Zone of skin (tissue), 1 donor: Measurements from ENCODE around the gene RER1.

- RRBS: no CpG with 5 or more reads among the region's 56 CpGs
Measured at GRCh38 chr1:2074322-2075544, 24.5 kb downstream of the PRKCZ start.

DNA sequence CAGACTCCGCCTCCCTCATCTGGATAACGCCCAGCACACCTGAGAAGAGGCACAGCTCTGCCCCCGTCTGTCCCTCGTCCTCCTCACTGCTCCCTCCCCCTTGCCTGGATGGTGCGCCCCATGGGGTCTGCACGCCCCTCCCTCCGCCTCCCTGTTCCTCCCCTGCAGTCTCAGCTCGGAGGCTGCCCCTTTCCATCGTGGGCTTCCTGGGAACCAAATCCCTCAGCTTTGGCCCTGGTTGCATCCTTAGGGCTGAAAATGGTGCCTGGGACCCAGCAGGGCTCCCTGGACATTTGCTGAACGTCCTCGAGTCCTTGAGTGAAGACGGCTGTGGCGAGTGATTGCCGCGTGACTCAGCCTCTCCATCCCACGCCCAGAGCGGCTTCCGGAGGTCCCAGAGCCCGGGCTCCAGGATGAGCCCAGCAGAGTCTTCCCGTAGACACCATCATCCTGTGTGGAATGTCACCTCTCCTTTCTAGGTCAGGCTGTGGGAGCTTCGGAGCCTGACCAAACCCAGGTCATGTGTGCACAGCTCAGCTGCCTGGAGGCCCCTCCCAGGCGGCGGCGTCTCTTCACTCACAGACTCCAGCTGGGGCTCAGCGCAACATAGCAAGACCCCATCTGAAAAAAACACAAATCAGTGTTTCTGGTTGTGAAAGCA, 38.1 kb downstream of the PRKCZ start:
- RRBS: no CpG with 5 or more reads among the region's 25 CpGs

DNA sequence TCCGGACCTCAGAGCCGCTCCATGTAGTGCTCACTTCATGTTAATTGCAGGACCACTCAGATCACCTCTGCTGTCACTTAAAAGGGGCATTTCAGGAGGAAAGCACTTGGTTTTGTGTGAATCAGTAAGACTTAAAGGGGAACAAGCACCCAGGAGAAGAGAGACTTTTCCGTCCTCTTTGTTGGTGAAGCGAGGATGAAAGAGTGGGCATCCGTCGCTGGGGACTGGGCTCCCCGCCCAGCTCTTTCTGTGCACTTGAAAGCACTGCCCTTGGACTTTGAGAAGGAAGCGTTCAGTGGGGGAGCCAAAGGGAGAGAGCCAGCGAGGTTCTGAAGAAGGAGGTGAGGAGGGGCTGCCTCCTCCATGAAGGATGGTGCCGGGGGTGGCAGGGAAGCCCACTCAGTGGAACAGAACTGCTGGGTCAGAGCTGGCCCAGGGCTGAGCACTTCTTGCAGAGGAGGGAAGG, 56.5 kb downstream of the FAAP20 start:
- RRBS: no CpG with 5 or more reads among the region's 10 CpGs

GRCh38 chr1:2152781-2153239, 41.8 kb downstream of the FAAP20 start:
- RRBS: no CpG with 5 or more reads among the region's 18 CpGs

DNA sequence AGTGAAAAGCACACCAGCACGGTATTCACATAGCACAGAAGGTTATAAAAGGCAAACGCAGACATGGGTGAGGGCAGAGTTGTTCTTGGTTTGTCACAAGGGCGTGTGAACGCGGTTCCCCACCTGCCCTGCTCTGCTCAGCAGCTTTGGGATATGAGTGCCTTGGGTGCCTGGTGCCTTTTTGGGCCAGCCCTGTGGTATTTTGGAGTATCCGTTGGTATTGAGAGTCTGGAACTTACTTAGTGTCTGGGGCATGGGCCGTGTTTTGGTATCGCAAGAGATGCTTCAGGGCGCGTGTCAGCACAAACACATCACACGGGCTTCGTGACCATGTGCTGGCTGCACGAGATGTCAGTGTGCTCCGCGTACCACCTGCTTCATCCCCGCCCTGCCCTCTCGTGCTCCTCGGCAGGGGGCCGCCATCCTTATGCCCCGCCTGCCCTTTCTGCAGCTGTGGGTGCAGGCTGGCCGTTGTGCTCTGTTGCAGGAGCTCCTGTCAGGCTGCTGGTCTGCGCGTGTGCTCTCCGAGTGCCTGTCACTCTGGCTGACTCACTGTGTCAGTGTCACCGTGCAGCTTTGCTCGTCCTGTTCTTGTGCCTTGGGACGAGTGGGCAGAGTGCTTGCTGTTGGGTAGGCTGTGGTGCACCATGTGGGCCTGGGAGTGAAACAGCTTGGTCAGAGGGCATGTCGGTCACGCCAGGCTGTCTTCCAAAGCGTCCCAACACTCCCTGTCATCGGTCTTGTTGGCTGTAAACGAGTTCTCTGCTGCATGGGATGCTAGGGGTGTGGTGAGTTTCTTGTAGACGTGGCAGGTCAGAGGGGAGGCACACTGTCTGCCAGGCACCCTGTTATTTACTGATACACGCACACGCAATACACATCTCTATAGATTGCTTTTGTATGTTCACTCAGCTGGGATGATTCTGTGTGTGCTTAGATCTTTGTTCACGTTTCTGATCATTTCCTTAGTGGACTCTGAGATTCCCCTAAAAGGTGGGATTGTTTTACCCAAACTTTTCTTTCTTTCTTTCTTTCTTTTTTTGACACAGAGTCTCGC, 15.2 kb downstream of the SKI start:
- RRBS: no CpG with 5 or more reads among the region's 37 CpGs

- RRBS: 1% methylated on average over 58 of the region's 113 CpGs
Measured at GRCh38 chr1:2391417-2392222, at the start of gene RER1. Gene RER1, plus strand, starts transcription at chr1:2391841.

- RRBS: 21% methylated on average over 8 of the region's 38 CpGs
Measured at GRCh38 chr1:2467038-2467754, 8.9 kb upstream of the PLCH2 start.

DNA sequence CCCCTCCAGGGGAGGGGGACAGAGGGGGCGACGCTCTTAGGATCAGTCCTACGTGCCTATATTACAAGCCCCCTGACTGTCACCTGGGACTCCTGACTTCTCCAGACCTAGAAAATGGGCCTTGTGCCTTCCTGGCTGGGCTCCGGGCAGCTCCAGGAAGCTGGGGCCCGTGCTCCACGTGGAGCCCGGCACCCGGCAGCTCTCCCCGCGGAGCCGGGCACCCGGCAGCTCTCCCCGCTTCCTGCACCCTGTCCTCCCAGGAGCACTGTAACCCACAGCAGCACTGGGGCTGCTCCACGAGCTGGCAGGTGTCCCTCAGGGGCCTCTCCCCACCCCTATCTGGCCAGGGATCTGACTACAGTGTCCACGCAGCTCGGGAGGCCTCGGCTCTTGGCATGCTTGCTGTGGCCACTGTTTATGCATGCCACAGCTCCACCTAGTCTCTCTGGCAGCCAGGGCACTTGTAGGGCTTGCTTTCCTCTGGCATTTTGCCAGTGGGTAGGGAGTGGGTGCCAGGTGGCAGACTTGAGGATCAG, 762 bp upstream of the HES5 start:
- RRBS: 3% methylated on average over 4 of the region's 17 CpGs

DNA sequence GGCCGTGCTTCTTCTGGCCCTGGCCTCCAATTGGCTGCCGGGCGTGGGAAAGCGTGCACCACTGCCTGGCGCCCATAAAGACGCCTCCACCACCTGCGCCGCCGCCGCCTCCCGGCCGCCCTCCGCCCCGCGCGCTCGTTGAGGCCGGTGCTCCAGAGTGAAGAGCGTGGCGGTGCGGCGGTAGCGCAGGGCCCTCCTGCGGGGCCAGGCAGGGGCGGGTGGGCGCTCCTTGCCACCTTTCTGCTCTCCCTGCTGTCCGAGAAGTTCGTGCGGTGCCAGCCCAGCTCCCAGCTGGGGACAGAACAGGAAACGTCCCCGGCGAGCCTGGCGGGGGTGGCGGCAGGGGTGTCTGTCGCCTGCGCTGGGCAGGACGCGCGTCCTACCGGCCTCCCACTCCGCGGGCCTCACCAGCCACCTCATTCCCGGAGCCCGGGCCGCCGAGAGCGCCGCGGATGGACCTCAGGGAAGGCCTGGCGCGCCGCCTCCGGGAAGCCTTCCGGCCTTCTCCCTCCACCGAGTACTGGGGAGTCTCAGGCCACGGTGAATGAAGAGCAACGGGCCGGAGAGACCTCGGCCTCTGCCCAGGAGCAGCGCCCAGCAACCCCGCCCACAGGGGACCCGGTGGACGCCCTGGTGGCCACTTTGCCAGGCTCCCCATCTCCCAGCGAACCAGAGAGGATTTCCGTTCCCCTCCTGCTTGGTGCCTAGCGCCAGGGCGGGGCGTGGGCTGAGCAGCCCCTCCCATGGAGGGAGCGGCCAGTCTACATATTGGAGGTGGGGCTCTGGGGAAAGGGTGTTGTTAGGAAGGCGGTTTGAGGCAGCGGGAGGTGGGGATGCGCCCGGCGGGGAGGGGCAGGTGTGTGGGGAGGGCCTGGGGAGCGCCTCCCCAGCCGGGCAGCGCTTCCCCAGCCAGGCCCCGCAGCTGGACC, 9.6 kb upstream of the TNFRSF14 start:
- RRBS: 2% methylated on average over 49 of the region's 78 CpGs

- RRBS: no CpG with 5 or more reads among the region's 16 CpGs
Measured at GRCh38 chr1:2583262-2584148, 3.1 kb upstream of the PRXL2B start.

- RRBS: no CpG with 5 or more reads among the region's 9 CpGs
Measured at GRCh38 chr1:2609301-2609500, 22.6 kb downstream of the PRXL2B start.

- RRBS: no CpG with 5 or more reads among the region's 7 CpGs
Measured at GRCh38 chr1:2840085-2840397, 38.5 kb upstream of the TTC34 start.

DNA sequence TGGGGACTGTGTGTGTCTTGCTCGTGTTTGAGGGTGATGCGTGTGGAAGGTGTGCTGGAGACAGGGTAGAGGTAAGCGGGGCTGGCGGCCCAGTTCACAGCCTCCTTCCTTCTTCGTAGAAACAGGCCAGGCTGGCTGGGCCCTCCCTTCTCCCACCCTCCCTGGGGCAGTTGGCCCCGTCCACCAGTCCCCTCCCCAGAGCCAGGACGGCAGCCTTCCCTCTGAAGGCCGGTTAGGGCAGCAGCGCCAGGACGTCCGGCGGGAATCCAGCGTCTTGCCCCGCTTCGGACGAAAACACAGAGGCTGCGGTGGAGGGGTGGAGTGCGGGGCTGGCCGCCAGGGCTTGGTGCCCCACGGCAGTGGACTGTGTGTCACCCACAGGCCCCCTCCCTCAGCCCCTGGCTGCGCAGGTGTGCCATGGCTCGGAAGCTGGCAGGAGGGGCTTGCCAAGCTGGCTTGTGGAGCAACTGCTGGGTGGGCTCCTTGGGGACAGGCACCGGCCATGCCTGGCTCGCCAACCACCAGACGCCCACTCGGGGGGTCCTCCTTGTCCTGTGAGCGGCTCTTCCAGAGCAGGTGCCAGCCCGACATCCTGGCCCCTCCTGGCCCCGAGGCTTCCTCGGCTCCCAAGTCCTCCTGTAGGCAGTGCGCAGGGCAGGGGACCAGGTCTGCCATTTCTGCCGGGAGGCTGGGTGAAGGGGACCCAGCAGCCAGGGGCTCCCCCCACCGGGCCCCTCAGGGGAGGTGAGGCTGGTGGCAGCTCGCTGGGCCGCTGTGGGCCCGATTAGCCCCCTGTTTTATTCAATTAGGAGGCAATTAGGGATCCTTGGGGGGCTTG, 3.7 kb downstream of the PRDM16 start:
- RRBS: 4% methylated on average over 2 of the region's 36 CpGs

GRCh38 chr1:3089294-3089962, 20.4 kb downstream of the PRDM16 start:
- RRBS: 76% methylated on average over 9 of the region's 24 CpGs

GRCh38 chr1:3314740-3315535, 139.5 kb upstream of the ARHGEF16 start:
- RRBS: no CpG with 5 or more reads among the region's 20 CpGs

DNA sequence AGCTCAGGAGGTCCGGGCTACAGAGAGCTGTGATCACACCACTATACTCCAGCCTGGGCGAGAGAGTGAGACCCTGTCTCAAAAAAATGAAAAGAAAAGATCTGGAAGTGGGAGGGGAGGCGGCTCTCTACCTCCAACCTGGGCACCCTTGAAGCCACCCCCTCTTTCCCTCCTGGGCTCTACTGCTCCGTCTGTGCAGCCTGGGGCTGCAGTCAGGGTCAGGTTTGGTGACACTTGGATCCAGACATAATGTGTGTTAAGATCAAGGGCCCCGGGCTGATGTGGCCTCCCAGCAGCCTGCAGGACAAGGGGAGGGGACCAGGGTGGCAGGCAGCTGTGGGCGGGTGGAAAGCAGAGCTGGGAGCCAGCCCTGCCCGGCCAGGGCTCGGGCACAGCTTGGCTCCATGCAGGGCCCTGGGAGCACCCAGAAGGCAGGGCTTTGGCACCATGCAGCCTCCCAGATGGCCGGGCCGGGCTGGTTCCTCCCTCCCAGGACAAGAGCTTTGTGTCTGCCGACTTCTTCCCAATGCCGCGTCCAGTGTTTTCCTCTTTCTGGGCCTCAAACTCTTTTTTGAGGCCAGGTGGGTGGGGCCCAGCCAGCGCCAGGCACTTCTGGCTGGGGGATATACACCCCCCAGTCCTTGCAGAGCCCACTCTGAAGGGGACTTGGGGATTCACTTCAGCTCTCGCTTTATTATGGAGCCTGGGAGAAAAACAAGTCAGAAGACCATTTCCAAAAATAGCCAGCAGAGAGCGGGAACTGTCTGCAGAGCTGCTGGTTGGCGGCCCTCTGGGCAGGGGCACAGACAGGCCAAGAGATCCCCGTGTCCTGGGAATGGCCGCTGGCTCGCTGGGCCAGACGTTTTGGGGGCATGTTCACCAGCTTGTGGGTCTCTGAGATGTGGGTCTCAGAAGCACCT, 104.0 kb upstream of the ARHGEF16 start:
- RRBS: 10% methylated on average over 5 of the region's 21 CpGs

GRCh38 chr1:3352182-3353445, 101.9 kb upstream of the ARHGEF16 start:
- RRBS: no CpG with 5 or more reads among the region's 51 CpGs

DNA sequence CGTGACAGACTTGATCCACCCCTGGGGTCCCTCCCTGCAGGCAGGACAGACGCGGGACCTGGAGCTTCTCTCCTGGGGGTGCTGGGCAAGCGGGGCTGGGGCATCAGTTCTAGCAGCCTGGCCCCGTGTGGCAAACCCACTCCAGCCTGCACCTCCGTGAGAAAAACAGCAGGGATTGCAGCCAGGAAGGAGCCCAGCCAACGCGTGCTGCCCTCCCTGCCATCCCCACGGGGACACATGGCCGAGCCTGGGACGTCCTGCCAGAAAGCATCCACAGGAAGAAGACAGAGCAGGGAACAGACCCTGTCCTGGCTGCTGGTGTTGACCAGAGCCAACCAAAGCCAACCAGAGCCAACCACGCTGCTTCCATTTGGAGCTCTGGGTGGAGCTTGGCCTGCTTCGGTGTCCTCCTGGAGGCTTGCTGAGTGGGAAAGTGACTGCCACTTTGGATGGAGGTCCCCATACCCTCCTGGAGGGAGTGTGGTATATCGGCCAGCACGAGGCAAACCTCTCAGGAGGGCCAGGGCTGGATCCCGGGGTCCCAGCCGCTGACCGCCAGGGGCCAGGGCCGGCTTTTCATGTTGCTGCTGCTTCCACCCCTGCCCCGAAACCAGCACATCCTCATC, 80.8 kb upstream of the ARHGEF16 start:
- RRBS: 89% methylated on average over 3 of the region's 20 CpGs

- RRBS: 78% methylated on average over 4 of the region's 11 CpGs
Measured at GRCh38 chr1:3419272-3419754, 35.2 kb upstream of the ARHGEF16 start.

- RRBS: no CpG with 5 or more reads among the region's 1 CpG
Measured at GRCh38 chr1:3439567-3439824, 15.0 kb upstream of the ARHGEF16 start.